ENCODE results near the genes XRN2 and NKX2-2.

DNA sequence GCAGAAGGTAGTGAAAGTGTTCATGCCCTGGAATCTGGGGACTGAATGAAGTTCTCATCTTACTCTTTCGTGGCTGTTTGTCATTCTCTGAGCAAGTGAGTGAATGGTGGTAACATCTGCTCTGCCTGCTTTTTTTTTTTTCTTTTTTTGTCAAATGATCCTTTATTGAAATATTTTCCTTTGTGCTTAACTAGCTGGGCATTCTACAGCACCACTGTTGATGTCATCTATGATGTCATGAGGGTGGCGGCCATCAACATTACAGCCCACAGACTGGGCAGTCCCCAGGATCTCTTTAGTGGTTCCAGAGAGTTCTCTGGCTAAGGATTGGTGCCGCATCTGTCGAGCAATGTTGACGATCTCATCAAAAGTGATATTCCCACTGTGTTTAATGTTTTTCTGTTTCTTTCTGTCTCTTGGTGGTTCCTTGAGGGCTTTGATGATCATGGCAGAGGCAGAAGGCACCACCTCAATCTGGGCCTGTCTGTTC is 65.2 kb downstream of the RIN2 start:
- PRO-cap = no peak
- RAMPAGE, long total RNA, 5 experiments = no peak in any of the 5 experiments
- RRBS = no CpG with 5 or more reads among the region's 5 CpGs

- PRO-cap = no peak
- RAMPAGE, long total RNA, 5 experiments = start-site peak on the plus strand in 2 of 5 experiments, at chr20:19904331-19904409 at its widest, 9 to 10 reads per replicate
- RRBS = no CpG with 5 or more reads among the region's 4 CpGs
Observed at GRCh38 chr20:19904188-19904494, 113.0 kb upstream of the NAA20 start.

- PRO-cap = no peak
- RAMPAGE, long total RNA, 5 experiments = no peak in any of the 5 experiments
- RRBS = no CpG with 5 or more reads among the region's 30 CpGs
Observed at GRCh38 chr20:20276964-20277782, 90.7 kb upstream of the INSM1 start.

GRCh38 chr20:20410503-20411170 is 42.7 kb downstream of the INSM1 start:
- PRO-cap = no peak
- RAMPAGE, long total RNA, 5 experiments = no peak in any of the 5 experiments
- RRBS = no CpG with 5 or more reads among the region's 9 CpGs

GRCh38 chr20:20512271-20513260 is 144.7 kb downstream of the INSM1 start:
- PRO-cap = no peak
- RAMPAGE, long total RNA, 5 experiments = start-site peak on the minus strand in 1 of 5 experiments, at chr20:20512646-20512761 at its widest, 17 reads per replicate
- RRBS = no CpG with 5 or more reads among the region's 10 CpGs

DNA sequence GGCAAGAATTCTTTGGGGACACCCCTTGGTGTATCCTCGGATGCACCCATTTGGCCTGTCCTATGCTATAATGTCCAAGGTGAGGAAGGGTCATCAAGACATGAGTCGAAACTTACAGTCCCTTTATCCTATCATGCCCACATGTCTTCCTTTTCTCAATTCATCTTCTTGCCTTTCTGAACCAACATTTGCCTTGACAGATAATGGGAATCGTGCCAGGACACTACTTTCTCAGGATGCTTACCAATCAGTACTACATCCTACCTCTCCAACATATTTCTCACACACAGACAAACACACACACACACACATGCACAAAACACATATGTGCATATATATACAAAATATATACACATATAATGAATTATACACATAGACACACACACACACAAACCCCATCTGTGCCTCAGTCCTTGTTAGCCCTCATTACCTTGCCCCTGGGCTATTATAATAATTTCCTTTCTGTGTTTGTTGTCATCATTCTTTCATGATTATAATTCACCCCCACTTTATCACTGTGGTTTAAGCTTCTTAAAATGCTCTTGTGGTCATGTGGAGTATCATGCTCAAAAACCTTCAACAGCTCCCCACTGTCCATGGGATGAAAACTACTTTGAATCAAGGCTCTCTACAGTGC is 148.8 kb downstream of the RALGAPA2 start:
- PRO-cap = no peak
- RAMPAGE, long total RNA, 5 experiments = start-site peak on the minus strand in 1 of 5 experiments, centred at position 246 of the sequence, 8 reads per replicate
- RRBS = no CpG with 5 or more reads among the region's 3 CpGs

GRCh38 chr20:20605826-20606539 is 106.5 kb downstream of the RALGAPA2 start:
- PRO-cap = no peak
- RAMPAGE, long total RNA, 5 experiments = start-site peak on the minus strand in 2 of 5 experiments, at chr20:20606195-20606442 at its widest, 7 to 29 reads per replicate
- RRBS = no CpG with 5 or more reads among the region's 6 CpGs

- PRO-cap = no peak
- RAMPAGE, long total RNA, 5 experiments = start-site peak on the minus strand in 1 of 5 experiments, at chr20:20635447-20635499 at its widest, 14 reads per replicate
- RRBS = no CpG with 5 or more reads among the region's 2 CpGs
Observed at GRCh38 chr20:20635200-20635744, 77.2 kb downstream of the RALGAPA2 start.

- PRO-cap = no peak
- RAMPAGE, long total RNA, 5 experiments = start-site peak on the minus strand in 1 of 5 experiments, at chr20:20678860-20678899 at its widest, 5 reads per replicate
- RRBS = no CpG with 5 or more reads among the region's 7 CpGs
Observed at GRCh38 chr20:20678510-20679153, 33.8 kb downstream of the RALGAPA2 start.

DNA sequence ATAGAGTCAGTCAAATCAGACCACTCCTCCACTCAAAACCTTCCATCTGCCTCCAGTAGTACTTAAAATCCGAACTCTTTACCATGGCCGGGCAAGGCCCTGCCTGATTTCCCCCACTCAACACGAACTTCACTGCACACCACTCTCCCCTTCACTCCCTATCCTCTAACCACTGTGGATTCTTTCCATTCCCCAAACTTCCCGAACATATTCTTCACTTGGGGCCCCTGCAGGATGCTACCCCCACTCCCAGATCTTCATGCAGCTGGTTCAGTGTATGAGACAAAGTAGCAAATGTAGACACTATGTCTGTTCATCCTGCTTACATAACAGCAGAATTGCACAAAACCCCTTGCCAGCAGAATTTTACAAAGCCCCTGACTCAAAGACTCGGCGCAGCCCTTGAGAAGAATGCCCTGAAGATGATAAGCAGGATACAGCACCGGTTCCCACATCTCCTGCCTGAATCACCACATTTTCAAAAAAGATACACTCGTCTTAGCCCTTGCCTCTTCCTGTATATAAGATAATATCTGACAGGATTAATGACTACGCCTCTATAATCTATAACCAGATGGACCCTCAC is 29.0 kb downstream of the RALGAPA2 start:
- PRO-cap = no peak
- RAMPAGE, long total RNA, 5 experiments = no peak in any of the 5 experiments
- RRBS = no CpG with 5 or more reads among the region's 9 CpGs

DNA sequence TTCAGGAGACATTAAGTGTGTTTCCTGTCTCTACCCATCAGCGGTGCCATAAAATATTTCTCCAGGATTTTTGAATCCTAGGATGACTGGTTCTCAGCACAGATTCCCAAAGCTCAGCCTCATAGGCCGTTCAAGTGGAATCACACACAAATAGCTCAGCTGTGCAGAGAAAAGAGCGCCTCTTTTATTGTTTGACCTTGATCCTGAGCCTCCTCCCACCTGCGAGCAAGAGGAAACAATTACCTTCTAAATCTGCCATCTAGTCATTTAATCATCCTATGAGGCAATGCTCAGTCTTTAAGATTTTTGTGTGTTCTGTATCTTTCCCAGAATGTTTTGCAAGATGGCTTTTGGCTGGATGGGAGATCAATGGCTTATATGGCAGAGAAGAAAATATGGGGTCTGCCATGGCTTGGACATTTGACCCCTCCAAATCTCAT is 31.9 kb upstream of the RALGAPA2 start:
- PRO-cap = no peak
- RAMPAGE, long total RNA, 5 experiments = no peak in any of the 5 experiments
- RRBS = no CpG with 5 or more reads among the region's 4 CpGs

GRCh38 chr20:21191704-21192246 is 65.9 kb downstream of the KIZ start:
- PRO-cap = no peak
- RAMPAGE, long total RNA, 5 experiments = no peak in any of the 5 experiments
- RRBS = 37% methylated on average over 3 of the region's 5 CpGs

GRCh38 chr20:21303089-21303924 is at the start of gene XRN2:
XRN2 (plus strand) TSS chr20:21303331.
- PRO-cap = bidirectional peak, plus-strand start at chr20:21303351, minus-strand start at chr20:21303233; bidirectional peak, plus-strand start at chr20:21303836, minus-strand start at chr20:21303733
- RAMPAGE, long total RNA, 5 experiments = start-site peak on the plus strand in 4 of 5 experiments, at chr20:21303330-21303456 at its widest, 27 to 769 reads per replicate
- RRBS = 1% methylated on average over 65 of the region's 84 CpGs

DNA sequence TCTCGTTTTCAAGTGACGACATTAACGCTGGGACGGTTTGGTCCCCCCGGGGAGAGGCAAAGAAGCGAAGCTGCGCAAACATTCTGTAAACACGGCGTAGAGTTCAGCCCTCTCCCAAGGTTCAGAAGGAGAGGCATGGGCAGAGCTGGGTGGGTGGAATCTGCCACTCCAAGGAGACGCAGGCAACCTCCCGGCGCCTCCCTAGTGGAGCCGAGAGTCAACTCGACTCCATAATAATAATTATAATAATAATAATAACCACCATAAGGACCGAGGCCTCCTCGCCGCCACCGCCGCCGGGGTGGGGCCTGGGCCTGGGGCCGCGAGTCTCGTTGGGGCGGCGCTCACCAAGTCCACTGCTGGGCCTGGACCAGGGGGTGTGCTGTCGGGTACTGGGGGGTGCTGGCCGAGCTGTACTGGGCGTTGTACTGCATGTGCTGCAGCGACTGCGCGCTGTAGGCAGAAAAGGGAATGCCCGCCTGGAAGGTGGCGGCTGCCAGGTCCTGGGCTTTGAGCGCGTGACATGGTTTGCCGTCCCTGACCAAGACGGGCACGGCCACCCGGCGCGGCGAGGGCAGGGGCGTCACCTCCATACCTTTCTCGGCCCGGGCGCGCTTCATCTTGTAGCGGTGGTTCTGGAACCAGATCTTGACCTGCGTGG is 2.2 kb downstream of the NKX2-2 start:
- PRO-cap = unidirectional peak, minus-strand start at position 292 of the sequence
- RAMPAGE, long total RNA, 5 experiments = no peak in any of the 5 experiments
- RRBS = 13% methylated on average over 17 of the region's 49 CpGs

- PRO-cap = unidirectional peak, minus-strand start at chr20:21514062
- RAMPAGE, long total RNA, 5 experiments = no peak in any of the 5 experiments
- RRBS = 22% methylated on average over 19 of the region's 69 CpGs
Observed at GRCh38 chr20:21513519-21514620, at the start of gene NKX2-2. NKX2-2 (minus strand) TSS chr20:21514064.

DNA sequence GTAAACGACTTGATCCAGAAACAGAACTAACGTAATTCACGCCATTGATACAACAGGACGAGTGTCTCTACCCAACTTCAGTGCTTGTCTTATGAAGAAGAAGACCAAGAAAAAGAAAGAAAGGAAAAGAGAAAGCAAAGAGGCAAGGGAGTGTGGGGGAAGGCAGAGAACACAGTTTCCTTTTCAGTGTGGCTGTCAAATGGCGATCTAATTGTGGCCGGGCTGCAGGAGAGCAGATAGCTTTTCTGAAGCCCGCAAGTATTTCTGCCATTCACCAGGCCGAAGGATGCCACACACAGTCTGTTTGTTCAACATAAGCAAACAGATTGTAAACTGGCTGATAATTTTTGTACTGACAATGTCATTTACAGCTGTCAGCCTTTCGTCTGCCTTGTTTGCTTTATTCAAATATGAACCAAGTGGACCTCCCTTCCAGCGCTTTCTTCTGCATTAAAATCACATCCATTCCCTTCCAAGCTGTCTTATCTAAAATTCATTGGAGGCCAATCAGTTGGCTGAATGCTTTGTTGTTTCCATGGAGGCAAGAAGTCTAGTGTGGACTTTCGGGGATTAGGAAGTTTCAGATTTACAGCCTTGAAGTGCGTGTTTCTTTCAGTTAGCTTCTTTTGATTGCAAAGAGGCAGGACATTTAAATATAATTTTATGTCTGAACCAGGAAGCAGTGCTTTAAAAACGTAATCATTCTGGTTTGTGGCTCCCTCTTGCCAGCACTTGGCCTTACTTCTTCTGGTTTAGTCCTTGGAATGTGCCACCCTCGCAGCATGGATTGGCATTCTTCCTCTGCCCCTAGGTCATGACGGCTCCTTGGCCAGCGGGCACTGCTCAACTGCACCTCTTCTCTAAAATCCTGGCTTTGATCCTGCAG is 180.4 kb downstream of the FOXA2 start:
- PRO-cap = no peak
- RAMPAGE, long total RNA, 5 experiments = no peak in any of the 5 experiments
- RRBS = no CpG with 5 or more reads among the region's 16 CpGs

GRCh38 chr20:22429355-22429992 is 154.9 kb downstream of the FOXA2 start:
- PRO-cap = no peak
- RAMPAGE, long total RNA, 5 experiments = no peak in any of the 5 experiments
- RRBS = no CpG with 5 or more reads among the region's 4 CpGs

DNA sequence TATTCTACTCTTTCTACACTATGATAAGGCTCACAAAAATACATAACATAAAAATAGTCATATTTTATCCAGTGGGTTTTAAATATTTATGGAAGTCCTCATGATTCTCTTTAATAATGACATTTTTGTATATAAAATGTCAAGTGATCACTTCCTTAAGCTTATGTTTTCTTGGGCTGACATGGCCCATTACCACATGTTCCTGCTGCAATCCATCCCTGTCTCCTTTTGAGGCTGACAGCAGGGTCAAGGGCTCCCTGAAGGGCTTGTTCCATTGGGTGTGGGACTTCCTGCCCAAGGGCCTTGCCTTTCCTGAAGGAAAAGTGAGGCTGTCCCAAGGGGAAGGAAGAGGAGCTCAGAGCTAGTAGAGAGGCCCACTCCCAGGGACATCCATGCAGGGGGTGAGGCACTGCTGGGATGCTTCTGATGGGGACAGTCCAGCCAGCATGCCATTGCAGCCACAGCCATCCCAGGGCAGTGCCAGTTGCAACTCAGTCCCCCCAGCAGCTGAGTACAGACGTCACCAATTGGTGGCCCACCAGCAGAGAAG is 138.4 kb upstream of the FOXA2 start:
- PRO-cap = no peak
- RAMPAGE, long total RNA, 5 experiments = no peak in any of the 5 experiments
- RRBS = no CpG with 5 or more reads among the region's 1 CpG

DNA sequence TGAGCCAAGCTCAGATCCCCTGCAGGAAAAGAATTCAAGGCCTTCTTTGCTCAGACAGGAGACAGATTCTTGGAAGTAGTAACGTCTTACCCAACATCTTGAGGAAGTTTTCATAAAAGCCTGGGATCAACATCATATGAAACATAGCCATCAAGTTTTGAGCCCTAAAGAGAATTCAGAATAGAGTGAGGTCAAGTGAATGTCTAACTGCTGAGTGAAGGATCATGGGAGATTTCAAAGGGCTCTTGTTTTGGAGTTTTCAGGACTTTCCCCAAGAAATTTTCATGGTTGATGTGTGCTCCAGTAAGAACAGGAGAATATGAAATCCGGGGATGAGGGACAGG is 207.9 kb upstream of the FOXA2 start:
- PRO-cap = no peak
- RAMPAGE, long total RNA, 5 experiments = no peak in any of the 5 experiments
- RRBS = no CpG with 5 or more reads among the region's 2 CpGs

GRCh38 chr20:23046312-23046833 is 3.1 kb downstream of the THBD start:
- PRO-cap = no peak
- RAMPAGE, long total RNA, 5 experiments = start-site peak on the minus strand in 1 of 5 experiments, at chr20:23046453-23046732 at its widest, 50 reads per replicate